Smooth muscle cell (in vitro differentiated cells): ENCODE measurements around a stretch of chr2.

- RAMPAGE, long total RNA, result no peak
Observed at GRCh38 chr2:113578641-113578896, 48.5 kb upstream of the RABL2A start.

DNA sequence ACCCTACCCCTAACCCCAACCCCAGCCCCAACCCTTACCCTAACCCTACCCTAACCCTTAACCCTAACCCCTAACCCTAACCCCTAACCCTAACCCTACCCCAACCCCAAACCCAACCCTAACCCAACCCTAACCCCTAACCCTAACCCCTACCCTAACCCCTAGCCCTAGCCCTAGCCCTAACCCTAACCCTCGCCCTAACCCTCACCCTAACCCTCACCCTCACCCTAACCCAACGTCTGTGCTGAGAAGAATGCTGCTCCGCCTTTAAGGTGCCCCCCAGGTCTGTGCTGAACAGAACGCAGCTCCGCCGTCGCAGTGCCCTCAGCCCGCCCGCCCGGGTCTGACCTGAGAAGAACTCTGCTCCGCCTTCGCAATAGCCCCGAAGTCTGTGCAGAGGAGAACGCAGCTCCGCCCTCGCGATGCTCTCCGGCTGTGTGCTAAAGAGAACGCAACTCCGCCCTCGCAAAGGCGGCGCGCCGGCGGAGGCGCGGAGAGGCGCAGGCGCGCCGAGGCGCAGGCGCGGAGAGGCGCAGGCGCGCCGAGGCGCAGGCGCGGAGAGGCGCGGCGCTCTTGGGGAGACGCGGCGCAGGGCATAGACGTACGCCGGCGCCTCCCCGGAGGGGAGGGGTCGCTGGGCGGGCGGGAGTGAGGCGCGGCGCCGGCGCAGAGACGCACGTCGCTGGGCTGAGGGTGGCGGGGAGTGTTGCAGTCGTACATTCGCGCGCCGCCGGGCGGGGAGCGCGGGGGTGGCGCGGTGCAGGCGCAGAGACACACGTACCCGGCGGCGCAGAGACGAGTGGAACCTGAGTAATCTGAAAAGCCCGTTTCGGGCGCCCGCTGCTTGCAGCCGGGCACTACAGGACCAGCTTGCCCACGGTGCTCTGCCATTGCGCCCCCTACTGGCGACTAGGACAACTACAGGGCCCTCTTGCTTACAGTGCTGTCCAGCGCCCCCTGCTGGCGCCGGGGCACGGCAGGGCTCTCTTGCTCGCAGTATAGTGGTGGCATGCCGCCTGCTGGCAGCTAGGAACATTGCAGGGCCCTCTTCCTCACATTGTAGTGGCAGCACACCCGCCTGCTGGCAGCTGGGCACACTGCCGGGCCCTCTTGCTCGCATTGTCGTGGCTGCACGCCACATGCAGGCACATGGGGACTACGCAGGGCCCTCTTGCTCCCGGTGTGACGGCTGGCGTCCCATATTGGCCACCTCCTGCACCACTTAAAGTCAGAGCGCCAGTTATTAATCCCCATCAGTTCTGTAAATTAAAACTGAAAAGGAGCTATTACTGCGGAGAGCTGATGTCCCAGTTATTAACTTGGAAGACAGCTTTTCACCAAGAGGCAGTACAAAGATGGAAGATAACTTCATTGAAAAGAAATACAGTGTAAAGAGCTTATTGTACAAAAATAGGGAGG lies 23.3 kb upstream of the RABL2A start:
- RAMPAGE, long total RNA, result no peak

DNA sequence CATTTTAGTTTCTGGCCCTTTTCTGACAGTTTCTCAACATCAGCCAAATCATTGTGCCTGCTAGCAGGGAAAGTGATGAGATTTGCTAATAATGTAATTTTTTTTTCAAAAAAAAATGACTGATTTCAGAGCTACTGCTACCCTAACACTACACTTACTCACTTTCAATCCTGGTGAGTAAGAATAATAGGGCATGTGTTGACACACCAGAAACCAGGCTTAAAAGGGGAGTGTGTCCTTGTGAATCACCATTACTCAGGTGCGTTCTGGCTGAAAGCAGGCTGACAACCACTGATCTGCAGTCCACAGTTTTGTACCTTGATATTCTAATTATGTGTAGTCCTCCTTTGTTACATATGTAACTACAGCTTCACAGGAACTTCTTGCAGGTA lies 40.9 kb upstream of the ACTR3 start:
- RAMPAGE, long total RNA, result no peak

GRCh38 chr2:113978305-113978642 lies 88.4 kb downstream of the ACTR3 start:
- RAMPAGE, long total RNA, result no peak

DNA sequence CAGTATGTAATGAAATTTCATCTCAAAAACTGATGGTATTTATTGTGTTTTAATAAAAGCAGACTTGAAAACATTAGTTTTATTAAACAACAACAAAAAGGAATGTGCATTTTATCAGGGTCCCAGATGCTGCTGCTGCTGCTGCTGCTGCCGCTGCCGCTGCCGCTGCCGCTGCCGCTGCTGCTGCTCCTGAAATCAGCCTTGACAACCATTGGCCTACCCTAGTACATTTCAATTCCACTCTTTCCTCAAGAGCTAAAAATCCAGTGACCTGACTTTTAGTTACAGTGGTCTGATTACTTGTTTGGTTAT lies 1597.2 kb downstream of the DPP10 start:
- RAMPAGE, long total RNA, result no peak

- RAMPAGE, long total RNA, result no peak
Observed at GRCh38 chr2:116135238-116135574, 1679.3 kb upstream of the DDX18 start.

- RAMPAGE, long total RNA, result no peak
Observed at GRCh38 chr2:117949069-117949679, 64.7 kb downstream of the CCDC93 start.

DNA sequence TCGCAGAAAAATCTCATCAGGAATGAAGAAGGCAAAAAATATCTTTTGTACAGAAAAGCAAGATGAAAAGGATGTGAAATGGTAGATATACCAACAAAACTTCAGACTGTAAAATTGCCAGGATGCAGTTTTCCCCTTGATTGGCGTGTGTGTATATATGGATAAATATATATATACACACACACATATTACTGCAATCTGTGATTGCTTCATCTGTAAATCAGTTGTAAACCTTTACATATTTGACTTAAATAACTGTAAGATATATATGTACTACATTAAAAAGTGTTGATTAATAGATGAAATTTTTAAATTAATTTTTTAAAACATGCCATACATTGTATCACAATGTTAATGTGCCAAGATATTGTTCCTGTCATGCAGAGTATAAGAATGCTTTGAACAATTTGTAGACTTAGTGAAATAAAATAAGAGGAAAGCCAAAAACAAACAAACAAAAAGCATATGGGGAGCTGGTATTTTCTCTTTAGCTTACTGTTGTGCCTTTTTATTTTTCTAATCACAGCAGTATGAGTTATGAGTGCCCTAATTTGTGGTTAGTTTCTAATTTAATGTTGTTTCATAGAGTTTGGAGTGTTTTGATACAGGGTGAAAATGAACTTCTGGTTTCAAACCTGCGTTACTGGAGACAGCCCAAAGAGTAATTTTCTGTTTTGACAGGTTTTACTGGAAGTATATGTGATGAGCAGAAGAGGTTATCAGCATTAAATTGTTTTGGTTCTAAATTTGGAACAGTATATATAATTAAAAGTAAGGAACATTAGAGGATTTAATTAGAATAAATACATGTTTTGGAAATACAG lies 20.2 kb downstream of the INSIG2 start:
- RAMPAGE, long total RNA, result no peak

GRCh38 chr2:118309848-118310841 lies 221.9 kb downstream of the INSIG2 start:
- RAMPAGE, long total RNA, result no peak

DNA sequence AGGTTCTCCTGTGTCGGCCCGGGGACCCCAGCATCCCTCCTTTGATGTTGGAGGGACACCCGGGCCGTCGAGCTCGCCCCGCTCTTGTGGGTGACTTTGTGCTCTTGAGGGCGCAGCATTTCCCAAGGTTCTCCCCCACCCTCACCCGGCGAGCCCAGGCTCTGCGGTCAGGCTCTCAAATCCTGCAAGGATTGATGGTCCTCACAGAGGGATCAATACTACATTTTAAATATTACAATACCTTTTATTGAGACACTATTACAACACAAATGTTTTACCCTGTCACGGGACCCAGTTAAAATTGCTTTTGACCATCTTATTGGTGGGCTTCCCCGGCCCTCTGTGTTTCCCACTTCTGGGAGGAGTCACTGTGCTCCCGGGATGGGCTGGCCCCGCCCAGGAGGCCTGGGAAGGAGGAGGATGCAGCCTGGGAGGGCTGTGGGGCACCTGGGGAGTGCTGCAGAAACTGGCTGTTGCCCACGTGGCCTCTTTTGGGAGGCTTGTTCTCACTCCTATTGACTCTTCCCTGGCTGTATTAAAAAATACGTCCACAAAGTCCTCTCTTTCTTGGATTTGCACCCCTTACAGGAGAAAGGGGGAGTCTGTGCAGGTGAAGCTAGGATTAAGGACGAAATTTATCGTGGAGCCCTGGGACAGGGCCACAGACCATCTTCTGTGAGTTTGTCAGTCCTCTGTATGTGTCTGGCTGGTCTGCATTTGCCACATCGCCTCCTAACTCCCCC lies 222.7 kb downstream of the INSIG2 start:
- RAMPAGE, long total RNA, result no peak

DNA sequence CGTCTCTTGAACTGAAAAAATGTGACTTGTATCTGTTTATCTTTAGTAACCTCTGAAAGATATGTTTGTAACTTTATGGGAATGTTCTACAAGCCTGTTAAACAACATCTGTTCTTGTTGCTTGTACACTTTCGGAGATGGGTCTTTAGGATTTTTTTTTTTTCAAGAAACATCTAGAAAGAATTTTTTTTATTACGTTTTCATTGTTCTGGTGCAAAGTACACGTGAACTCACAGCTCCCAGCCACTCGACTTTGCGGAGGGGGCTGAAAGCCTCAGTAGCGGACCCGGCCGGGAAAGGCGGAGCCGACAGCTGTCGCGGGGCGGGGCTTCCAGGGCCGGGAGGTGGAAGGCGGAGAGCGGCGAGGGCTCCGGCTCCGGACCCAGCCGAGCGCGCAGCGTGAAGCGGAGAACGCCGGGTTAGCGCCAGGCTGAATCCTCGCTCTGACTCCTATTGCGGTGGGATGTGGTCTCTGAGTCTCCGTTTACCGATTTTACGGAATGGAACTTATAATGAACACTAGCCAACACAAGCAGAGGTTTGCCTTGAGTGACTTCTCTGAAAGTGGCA lies 73.1 kb downstream of the EN1 start:
- RAMPAGE, long total RNA, result no peak

- RAMPAGE, long total RNA, result no peak
Observed at GRCh38 chr2:118989336-118989821, 47.4 kb downstream of the MARCO start.

GRCh38 chr2:119255925-119256955 lies 32.6 kb downstream of the STEAP3 start:
- RAMPAGE, long total RNA, result no peak

DNA sequence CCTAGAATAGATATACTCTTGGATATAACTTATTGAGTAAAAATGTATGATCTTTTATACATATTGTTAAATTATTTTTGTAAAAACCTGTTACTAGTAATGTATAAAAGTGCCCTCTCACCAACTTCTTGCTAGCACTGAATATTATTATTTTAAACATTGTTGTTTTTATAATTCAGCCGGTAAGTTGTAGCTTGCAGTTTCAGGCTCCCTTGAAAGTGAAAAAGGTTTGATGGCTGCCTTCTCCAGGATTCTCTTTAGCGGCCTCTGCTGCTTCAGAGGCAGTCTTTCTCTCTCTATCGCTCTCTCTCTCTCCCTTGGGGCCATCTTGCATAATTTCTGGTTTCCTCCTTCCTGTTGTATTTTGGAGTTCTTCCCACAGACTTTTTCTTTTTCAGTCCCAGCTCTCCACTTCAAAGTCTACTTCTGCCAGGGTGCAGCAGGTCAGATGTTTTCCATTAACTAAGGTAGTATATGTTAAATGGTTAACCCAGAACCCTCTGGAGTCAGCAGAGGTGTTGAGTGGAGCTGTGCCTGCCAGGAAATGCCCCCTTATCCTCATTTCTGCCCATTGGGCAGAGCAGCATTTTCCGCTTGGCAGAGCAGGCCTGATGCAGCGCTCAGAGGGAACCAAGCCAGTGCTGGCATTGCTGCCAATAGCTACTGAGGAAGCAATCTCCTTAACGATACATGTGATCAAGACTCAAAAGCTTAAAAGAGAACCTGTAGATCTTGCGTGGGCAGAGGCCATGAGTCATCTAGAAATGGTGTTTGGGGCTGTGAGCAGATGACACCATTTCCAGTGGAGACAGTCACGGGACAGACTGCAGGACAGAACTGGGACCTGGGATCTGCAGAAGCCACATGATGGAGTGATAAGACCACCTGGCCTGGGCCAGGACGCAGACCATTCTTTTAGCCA lies 20.7 kb downstream of the DBI start:
- RAMPAGE, long total RNA, result no peak

- RAMPAGE, long total RNA, result no peak
Observed at GRCh38 chr2:119429466-119430129, 2.1 kb upstream of the TMEM37 start.

DNA sequence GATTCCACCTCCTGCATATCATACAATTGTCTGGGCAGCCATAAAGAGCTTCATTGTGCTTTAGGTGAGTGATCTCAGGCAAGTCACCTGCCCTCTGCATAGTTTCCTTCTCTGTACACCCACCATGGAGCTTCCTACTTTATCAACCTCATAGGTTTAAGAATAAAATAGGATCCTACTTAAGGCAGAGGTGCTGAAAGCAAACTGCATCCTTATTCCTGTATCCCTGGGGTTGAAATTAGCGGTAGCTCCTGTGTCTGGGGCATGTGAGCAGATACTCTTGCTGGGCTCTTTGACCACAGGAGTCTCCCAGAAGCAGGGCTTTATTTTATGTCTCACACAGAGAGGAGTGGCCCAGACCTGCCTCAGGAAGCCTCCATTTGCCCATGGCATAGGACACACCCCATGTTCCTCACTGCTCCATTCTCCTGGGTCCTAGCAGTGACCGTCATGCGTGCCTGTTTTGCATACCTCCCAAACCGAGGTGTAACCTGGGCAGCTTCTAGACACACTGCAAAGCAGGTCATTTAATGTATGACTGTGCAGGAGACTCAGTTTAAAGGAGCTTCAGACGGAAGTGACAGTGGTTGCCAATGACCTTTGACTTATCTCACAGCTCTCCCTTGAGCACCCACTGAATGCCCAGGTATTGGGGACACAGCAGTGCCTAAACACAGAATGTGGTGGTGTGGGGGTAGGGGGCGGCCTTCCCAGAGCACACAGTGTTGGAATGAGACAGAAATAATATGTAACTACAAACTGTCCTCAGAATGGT lies 3.5 kb downstream of the TMEM37 start:
- RAMPAGE, long total RNA, result no peak

DNA sequence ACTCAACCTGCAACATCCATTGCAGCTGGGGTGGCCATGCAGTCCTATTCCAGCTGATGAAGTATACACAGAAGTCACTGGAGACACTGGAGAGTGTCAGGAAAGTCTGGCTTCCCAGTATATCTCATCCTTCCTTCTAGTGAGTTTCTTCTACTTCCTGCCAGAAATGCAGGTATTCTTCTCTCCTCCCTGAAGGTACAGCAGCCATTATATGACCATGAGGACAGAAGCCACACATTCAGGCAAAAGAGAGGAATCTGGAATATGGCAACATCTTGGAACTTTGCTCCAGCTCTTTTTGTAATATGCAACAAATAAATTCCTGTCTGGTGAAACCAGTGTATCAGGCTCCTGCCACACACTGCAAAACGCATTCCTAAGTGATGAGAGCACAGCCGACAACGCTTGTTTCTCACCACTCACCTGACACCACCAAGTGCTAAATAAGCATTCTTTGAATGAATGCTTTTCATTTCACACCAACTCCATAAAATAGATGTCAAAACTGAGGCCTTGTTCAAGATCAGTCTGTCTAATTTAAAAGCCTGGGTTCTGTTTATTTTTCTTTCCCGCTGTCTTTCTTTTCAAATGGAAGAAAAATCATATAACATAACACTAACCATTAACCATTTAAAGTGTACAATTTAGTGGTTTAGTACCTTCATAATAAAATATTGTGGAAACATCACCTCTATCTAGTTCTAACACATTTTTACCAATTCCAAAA lies 32.2 kb downstream of the SCTR start:
- RAMPAGE, long total RNA, result no peak

- RAMPAGE, long total RNA, result no peak
Observed at GRCh38 chr2:119701456-119701997, 22.5 kb downstream of the TMEM177 start.

- RAMPAGE, long total RNA, result no peak
Observed at GRCh38 chr2:119901906-119902578, 110.8 kb upstream of the EPB41L5 start.

GRCh38 chr2:120228354-120228615 lies 5.1 kb upstream of the TMEM185B start:
- RAMPAGE, long total RNA, result no peak